ENCODE measurements around the gene CDH26.

DNA sequence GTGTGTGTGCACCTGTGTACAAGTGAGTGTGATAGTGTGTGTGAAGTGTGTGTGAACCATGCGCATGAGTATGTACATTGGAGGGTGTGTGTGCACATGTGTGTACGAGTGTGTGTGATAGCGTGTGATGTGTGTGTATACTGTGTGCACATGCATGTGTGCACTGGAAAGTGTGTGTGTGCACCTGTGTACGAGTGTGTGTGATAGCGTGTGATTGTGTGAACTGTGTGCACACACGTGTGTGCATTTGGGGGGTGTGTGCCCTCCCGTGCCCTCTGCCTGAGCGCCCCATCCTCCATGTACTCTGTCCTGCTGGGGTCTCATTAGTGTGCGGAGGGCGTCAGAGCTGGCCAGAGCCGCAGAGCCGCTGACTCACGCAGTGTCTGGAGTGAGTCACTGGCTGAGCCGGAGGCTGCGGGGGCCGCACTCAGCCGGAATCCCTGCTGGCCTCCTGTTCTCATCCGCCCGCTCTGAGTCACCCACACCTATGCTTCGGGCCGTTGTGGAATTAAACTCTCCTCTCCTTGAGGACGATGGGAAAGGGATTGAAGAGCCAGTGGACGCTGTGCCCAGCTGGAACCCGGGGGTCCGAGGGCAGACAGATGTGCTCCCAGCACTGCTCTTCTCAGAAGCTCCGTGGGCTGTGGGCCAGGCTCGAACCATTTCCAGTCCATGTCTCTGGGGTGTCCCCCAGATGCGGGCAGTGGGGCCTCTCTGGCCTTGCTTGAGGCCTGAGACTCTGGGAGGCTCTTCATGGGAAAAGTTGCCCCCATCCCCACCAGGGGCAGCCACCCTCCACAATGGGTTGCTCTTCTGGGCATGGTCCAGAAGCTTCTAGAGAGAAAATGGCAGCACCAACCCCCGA is 27.2 kb upstream of the STX16 start:
- RRBS = no CpG with 5 or more reads among the region's 29 CpGs

GRCh38 chr20:58889737-58890233 is 1.4 kb upstream of the GNAS start:
- RRBS = 33% methylated on average over 12 of the region's 54 CpGs

GRCh38 chr20:58907585-58908161 is 16.5 kb downstream of the GNAS start:
- RRBS = no CpG with 5 or more reads among the region's 9 CpGs

DNA sequence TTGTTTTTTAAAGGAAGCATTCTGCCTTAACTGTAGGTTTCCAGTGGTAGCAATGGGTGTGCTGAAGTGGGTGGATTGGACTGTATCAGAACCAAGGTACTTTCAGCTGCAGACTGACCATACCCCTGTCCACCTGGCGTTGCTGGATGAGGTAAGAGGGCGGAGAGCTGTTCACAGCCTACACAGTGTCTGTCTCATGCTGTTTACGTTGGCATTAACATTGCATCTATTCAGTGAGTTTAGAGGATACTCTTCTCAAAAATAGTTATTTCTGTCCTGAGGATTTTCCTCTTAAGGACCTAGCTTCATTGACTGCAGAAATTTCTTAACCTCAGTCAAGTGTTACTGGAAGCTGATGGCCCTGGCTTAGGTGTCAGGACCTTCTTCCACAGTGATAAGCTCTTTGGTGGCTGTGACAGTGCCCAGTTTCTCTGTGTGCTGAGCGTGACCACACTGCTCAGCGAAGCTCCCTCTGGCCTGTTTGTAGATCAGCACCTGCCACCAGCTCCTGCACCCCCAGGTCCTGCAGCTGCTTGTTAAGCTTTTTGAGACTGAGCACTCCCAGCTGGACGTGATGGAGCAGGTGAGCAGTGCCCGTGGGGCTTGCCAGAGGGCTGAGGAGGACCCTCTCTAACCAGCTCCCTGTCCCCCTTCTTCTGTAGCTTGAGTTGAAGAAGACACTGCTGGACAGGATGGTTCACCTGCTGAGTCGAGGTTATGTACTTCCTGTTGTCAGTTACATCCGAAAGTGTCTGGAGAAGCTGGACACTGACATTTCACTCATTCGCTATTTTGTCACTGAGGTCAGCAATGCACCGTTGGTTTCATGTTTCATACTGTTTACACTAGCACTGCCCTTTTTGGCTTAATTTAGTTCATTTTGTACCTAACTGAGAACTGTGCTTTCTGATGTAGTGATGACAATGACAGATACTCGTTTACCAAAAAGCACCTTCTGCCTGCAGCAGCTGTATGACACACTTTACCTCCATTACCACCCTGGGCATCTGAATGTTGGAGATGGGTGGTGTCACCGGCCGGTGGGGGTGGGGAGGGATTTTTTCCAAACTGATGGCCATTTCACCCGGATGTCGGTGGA is 12.3 kb downstream of the NELFCD start:
- RRBS = no CpG with 5 or more reads among the region's 16 CpGs

DNA sequence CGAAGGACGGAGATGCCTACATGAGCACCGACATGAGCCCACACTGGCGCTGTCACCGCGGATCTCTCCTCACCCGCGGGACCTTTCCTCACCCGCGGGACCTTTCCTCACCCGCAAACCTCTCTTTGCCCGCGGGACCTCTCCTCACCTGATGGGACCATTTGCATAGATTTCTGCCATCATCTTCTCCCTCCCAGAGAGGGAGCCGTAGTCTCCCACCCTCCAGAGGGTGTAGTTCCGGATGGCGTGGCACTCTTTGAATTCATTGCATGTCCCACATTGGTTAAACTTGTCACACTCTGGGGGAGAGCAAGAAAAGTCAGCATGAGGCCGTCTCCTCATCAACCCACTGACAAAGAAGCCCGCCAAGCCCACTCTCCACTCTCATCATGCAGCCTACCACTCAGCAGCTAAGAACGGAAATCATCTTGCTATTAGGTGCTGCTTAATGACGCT is 9.6 kb downstream of the CTSZ start:
- RRBS = no CpG with 5 or more reads among the region's 20 CpGs

DNA sequence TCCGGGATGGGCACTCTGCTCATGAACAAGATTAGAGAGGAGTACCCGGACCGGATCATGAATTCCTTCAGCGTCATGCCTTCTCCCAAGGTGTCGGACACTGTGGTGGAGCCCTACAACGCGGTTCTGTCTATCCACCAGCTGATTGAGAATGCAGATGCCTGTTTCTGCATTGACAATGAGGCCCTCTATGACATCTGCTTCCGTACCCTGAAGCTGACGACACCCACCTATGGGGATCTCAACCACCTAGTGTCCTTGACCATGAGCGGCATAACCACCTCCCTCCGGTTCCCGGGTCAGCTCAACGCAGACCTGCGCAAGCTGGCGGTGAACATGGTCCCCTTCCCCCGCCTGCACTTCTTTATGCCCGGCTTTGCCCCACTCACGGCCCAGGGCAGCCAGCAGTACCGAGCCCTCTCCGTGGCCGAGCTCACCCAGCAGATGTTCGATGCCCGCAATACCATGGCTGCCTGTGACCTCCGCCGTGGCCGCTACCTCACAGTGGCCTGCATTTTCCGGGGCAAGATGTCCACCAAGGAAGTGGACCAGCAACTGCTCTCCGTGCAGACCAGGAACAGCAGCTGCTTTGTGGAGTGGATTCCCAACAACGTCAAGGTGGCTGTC is 4.7 kb downstream of the TUBB1 start:
- RRBS = over 99% methylated on average over 3 of the region's 29 CpGs

DNA sequence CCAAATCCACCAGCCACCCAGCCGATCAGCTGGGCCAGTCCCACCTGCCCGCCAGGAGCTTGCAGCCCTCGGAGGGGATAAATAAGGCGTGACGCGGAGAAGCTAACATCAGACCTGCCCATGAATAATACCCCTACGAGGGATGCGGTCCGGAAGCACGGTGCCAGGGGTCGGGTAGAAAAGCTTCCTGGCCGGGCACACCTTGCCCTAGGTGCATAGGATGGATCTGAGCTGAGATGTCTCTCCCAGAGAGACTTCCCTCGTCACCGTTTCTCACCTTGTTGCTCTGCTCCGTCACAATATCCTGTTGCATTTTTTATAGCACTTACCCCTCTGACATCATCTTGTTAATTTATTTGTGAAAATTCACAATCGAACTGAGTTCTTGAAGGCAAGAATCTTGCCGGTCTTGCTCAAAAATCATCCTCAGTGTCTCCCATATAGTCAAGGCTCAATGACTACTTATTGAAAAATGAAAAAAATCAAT is 731 bp upstream of the PRELID3B start:
- RRBS = no CpG with 5 or more reads among the region's 17 CpGs

GRCh38 chr20:59122509-59123601 is 40.8 kb upstream of the ZNF831 start:
- RRBS = 20% methylated on average over 1 of the region's 20 CpGs

DNA sequence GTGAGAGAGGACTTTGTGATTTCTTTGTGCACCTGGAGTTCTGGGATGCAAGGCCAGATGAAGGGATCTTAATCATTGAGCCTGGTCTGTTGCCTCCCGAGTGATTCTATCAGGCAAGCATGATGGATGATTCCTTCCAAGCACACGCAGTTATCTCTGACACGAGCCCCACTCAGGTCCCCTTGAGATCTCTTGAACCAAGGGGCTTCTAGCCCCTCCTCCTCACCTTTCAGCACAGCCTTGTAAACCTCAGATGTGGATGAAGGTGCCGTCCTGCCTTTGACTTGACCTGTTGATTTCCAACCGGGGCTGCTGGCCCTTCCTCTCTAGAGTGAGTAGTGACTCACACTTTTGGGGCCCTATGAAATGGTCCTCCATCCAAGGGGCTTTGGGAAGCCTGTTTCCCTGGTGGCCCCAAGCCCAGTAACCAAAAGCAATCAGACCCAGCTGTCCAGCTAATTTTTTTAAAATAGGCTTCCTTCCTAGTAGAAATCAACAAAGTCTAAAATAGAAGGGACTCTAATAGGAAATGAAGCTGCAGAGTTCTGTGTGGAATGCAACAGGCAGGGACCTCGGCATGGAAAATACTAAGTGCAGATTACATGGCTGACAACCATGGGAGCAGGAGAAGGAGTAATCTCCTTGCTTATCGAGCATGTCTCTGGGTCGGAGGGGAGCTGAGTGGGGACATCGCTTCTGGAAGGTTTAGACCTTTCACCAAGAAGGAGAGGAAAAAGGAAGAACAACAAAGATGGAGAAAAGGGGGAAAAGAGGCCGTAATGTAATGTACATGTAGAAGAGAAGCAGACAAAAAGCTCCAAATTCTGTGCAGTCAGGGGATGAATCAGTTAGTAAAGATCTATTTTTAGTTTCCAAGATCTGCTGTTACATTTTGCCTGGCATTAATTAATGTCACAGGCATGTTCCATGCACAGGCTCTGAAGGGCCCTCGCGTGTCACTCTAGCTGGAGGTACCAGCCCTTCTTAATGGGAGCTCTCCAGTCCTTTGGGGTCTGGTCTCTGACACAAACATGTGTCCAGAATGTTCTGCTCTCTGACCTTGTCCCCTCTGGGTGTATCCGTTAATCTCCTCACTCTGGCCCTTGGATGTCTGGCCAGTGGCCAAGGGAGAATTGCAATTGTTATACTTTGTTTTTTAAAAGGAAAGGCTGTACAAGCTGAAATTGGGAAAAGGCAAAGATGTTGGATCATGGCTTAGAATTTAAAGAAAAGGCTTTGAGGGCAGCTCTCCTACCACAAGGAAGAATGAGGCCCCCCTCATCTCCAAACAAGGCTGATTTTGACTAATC is 16.8 kb upstream of the ZNF831 start:
- RRBS = no CpG with 5 or more reads among the region's 13 CpGs

GRCh38 chr20:59158118-59158560 is 5.5 kb upstream of the ZNF831 start:
- RRBS = no CpG with 5 or more reads among the region's 11 CpGs

DNA sequence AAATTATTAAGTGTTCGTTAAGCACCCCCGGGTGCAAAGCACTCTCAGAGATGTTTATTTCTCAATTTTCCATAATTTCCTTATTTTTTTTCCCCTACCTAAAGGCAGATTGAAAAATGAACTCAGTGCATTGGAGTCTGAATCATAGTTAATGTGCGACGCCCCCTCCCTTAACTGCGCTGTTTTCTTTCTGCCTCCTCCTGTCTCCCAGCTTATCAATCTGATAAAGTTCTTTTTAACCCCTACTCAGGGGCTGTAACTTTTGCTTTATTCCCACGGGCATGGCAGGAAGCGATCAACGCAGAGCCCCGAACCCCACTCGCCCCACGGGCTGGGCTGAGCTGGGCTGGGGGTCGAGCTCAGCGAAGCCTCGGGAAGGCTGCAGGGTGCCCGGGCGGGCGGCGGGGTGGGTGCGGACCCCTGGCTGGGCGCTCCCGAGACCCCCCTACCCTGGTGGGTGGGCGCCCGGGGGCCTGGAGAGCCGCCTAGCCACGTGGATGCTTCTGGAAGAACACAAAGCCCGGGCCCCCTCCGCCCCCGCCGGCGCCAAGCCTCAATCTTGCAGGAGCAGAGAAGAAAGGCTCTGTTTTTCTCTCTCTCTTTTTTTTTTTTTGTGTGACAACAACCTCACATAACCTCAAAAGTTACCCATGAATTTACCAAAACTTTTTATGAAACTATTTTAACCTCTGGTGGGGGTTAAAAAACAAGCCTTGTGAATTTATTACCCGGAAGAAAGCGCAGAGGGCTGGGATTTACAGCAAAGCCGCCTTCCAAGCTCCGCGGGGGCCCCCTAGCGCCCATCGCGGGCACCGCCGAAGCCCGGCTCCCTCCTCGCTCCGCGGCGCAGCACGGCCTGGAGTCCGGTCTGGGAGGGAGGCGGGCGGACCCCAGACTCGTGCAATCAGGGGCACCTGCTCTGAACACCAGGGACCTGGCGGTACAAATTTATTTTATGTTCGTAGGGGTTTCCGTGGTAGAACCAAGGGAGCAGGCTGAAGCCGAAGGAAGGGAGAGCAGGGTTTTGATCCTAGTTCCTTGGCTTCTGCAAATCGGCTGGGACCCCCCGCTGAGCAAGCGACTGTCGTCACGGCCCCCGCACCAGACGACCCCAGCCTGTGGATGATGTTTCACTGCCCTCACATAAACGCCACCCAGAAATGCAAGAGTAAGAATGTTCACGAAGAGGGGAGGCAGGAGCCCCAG is 58.7 kb downstream of the ZNF831 start:
- RRBS = 2% methylated on average over 25 of the region's 63 CpGs

- RRBS = no CpG with 5 or more reads among the region's 4 CpGs
These were observed 107.3 kb downstream of the SYCP2 start for GRCh38 chr20:59826202-59826501.

DNA sequence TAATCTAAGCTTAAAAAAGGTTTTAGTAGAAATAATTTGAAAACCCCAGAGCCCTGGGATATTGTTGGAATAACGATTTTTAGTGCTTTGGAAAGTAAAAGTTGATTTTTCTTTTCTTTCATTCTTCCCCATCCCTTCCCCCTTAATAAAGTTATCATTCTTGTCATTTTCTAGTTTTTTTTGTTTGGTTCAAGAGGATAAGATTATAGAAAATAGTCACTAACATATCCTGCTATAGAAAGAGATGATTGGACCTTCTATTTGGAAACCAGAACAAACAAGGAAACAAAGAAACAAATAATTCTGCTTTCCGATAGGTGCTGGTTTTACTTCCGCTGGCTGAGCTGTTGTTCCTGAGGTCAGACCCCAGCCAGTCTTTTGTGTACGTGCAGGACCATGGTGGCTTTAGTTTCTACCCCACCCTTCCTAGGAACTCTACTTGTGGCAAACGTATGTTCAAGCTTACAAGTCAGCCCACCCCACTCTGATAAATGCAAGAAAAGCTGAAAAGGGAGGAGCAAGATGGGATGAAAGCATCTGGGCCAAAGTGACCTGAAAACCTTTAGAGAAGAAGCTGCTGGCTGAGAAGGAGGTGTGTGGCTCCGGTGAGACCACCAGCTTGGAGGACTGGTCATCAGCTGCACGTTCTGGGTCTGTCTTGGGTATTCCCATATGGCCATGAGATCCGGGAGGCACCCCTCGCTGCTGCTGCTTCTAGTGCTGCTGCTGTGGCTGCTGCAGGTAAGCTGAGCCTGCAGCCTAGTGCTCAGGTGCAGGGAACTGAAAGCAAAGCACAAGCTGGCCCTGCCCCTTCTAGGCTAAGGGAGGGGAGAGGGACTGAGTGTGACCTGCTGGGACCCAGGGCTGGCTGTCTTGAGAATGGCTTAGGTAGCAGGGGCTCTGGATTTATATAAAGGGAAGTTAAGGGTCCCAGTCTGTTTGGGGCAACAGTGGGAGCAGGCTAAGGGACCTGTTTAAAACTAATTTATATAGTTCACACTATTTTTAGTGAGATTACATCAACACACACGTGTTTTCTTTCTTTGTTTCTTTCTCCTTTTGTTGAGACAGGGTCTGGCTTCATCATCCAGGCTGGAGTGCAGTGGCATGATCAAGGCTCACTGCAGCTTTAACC is at the start of gene CDH26:
TSS of gene CDH26 (plus strand) at position 369 of the 1,135 bp plus-strand sequence.
- RRBS = 35% methylated on average over 2 of the region's 10 CpGs

DNA sequence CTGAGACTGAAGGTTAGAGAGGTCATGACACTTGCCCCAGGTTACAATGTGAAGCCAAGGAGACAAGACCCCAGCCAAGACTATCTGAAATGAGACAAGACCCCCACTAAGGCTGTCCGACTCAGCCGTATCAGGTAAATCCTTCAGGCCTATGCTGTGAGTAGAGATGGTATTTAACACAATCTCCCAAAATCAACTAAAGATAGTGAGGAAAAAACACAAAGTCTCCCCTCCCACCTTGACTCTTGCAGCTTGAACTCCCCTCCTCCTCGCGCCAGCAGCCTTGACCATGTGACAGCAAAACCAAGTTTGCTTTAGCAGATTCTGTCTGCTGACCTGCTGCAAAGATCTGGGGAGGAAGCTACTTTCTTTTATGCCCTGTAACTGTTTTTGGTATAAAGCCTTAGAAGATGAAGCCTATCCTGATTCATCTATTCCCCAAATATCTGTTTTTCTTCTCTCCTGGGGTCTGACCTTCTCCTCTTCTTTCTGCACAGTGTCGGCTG is 509.5 kb downstream of the CDH26 start:
- RRBS = no CpG with 5 or more reads among the region's 5 CpGs

- RRBS = no CpG with 5 or more reads among the region's 3 CpGs
These were observed 447.7 kb upstream of the CDH4 start for GRCh38 chr20:60804382-60804782.

DNA sequence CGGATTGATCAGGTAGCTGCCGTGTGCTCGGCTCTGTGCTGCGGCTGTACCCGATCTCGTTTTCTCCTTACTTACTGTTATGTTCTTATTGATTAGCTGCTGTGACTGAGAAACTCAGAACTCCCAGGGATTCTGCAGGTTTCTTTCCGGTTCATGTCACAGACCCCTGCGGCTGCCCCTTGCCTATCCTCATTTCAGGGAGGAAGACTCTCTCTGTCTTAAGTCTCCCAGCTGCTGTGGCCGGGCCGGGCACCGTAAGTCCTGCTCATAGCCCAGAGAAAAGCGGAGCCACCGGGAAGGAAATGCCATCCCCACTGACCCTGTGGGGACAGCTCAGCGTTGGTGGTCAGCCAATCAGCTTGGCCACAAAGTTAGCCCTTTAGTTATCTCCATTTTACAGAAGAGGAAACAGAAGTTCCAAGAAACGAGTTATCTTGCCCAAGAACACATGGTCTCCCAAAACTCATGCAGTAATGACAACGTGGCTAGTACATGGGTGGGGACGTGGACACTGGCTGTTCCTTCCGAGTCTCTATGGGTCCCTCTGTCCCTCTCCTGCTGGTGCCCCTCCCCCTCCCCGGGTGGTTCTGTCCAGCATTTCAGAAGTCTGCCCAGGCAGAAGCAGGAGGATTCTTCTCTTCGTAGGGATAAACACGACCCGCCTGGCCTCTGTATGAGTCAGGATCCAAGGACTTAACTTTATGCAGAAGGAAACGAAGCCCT is 273.7 kb downstream of the CDH4 start:
- RRBS = 11% methylated on average over 3 of the region's 23 CpGs

- RRBS = no CpG with 5 or more reads among the region's 4 CpGs
These were observed 387.1 kb downstream of the TAF4 start for GRCh38 chr20:61678624-61678859.

DNA sequence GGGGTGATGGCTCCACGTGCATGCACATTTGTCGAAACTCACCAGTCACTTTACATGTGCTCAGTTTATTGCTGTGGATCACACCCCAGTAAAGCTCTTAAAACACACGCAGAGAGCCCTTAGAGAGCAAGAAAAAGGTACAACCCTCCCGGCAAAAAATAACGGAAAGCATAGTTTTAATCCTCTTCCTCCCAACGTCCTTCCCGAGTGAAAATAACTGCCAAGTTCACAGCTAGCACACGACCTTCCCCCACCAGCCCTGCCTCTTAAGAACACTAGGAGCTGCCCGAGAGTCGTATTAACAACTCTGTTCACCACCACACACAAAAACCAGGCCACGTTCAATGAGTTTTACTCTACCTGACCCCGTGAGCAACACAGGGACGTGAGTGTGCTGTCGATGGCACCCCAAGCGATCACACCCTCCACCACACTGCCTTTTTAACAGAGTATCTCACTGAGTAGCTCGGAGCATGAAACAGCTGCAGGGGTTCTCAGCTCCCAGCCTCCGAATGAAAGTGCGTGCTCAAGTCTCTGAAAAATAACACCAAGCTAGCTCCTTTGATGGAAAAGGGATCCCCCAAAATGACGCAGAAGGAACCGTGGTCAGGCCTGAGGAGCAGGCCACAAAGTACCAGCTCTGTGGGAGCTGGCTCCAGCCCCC is 39.6 kb downstream of the TAF4 start:
- RRBS = no CpG with 5 or more reads among the region's 20 CpGs

DNA sequence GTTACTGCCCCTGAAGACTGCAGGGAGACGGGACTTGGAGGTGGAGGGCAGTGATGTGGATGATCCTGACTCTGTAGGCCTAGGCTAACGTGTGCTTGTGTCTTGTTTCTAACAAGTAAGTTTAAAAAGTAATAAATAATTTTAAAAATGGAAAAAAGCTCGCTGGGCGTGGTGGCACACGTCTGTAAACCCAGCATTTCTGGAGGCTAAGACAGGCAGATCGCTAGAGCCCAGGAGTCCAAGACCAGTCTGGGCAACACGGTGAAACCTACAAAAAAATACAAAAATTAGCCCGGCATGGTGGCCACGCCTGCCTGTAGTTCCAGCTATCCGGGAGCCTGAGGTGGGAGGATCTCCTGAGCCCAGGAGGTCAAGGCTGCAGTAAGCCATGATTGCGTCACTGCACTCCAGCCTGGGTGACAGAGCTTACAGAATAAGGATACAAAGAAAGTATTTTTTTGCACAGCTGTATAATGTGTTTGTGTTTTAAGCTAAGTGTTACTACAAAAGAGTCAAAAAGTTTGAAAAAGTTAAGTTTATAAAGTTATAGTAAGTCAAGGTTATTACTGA is 22.7 kb downstream of the TAF4 start:
- RRBS = 38% methylated on average over 2 of the region's 11 CpGs

GRCh38 chr20:62069459-62070335 is 4.0 kb upstream of the TAF4 start:
- RRBS = no CpG with 5 or more reads among the region's 16 CpGs

Measured in aortic smooth muscle cell (primary cell).